H9 (cell line): ENCODE measurements around the genes SMARCD2, GH1 and SMURF2.

DNA sequence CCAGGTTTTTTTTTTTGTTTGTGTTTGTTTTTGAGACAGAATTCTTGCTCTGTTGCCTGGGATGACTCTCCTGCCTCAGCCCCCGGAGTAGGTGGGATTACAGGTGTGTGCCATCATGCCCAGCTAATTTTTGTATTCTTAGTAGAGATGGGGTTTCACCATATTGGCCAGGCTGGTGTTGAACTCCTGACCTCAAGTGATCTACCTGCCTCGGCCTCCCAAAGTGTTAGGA is 6.5 kb upstream of the STRADA start:
- PRO-cap = no peak

- PRO-cap = no peak
Observed at GRCh38 chr17:63818633-63819073, 8.6 kb upstream of the PSMC5 start.

DNA sequence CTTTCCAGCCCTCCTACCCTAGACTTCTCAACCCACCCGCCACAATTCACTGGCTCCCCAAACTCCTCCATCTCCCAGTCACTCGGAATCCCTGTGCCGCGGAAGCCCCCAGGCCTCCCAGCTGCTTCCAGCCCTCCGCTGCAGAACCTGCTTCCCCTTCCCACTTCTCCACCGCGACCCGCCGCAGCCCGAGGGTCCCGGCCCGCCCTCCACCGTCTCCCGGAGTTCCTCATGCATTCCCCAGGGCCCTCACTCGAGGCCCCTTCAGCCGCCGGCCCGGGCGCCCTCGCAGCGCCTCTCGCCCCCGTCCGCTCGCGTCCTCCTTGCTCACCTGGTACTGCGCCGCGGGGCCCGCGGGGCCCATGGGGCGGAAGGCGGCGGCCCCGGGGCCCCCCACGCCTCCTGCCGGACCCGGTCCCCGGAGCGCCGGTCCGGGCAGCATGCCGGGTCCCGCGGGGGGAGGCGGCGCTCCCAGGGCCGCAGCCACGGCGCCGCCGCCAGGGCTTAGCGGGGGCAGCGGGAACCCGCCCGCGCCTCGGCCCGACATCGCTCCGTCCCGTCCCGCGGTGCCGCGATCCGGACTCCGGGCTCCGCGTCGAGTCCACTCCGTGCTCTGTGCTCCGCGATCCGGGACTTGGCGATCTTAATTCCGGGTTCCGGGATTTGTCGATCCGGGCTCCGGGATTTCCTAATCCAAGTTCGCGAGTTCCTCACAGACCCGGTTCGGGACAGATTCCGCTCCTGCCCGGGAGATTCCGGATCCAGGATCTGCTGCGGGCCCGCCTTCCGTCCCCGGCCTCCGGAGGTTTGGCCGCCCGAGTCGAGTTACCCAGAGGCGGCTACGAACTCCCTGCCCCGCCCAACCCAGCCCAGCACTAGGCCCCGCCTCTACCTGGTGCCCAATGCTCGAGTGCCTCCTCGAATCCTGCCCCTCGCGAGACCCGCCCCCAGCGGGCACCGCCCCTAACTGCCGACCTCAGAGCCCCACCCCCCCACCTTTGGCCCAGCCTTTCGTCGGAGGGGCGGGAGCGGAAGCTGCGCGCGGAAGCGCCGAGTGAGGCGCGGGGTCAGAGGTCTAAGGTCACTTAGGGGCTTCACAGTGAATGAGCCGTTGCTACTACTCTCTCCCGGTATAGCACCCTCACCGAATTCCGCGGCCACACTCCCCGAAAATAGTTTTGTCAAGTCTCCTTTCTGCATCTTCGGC is at the start of gene SMARCD2:
Gene SMARCD2, minus strand, starts transcription at position 558 of the 1,207 bp plus-strand sequence.
- PRO-cap = bidirectional peak, plus-strand start at position 252 of the sequence, minus-strand start at position 336 of the sequence; bidirectional peak, plus-strand start at position 704 of the sequence, minus-strand start at position 555 of the sequence

DNA sequence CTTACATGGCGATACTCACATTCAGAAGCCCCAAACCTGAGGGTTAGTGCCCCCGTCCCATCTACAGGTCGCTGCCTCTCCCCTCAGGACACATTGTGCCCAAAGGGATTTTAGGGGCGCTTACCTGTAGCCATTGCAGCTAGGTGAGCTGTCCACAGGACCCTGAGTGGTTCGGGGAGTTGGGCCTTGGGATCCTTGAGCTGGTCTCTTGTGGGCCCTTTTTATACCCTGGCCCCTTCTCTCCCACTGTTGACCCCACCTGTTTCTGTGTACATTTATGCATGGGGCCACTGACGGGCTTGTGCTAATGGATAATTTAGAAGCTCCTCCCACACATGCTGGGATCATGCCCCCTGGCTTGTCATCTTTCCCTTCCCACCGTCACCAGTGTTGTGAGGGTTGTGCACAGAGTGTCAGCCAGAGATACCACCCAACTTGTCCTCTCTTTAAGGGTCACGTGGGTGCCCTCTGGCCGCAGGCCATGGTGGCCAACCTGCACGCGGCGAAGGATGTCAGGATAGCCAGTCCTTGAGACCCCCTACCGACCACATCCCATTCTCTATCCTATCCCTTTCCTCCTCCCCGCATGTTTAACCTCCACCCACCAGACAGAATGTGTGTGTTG is at the start of gene GH1:
Gene GH1, minus strand, starts transcription at position 197 of the 625 bp plus-strand sequence.
- PRO-cap = no peak

DNA sequence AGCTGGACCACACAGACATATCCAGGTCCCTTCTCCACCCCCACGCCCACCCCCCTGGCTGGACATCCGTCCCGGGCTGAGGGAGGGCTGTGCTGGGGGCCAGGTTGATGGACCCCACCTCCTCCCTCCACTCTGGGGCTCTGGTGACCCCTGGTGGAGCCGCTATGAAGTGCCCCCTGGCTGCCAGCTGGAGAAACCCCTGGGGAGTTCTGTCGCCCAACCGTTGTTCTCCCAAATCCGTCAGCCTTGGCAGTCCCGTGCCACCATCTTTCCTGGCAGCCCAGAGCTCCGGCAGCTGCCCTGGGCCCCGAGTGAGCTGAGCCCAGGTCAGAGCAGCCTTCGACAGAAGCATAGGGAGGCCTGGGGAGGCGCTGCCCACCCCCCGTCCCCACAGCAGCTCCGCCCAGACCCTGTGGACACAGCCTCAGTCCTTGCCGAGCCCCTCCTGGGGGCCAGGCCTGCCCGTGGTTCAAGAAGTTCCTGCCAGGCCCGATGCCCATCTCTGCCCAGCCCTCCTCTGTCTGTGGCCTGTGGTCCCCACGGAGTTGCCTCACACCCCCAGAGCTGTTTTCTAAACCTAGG is 7.6 kb upstream of the PRR29 start:
- PRO-cap = no peak

DNA sequence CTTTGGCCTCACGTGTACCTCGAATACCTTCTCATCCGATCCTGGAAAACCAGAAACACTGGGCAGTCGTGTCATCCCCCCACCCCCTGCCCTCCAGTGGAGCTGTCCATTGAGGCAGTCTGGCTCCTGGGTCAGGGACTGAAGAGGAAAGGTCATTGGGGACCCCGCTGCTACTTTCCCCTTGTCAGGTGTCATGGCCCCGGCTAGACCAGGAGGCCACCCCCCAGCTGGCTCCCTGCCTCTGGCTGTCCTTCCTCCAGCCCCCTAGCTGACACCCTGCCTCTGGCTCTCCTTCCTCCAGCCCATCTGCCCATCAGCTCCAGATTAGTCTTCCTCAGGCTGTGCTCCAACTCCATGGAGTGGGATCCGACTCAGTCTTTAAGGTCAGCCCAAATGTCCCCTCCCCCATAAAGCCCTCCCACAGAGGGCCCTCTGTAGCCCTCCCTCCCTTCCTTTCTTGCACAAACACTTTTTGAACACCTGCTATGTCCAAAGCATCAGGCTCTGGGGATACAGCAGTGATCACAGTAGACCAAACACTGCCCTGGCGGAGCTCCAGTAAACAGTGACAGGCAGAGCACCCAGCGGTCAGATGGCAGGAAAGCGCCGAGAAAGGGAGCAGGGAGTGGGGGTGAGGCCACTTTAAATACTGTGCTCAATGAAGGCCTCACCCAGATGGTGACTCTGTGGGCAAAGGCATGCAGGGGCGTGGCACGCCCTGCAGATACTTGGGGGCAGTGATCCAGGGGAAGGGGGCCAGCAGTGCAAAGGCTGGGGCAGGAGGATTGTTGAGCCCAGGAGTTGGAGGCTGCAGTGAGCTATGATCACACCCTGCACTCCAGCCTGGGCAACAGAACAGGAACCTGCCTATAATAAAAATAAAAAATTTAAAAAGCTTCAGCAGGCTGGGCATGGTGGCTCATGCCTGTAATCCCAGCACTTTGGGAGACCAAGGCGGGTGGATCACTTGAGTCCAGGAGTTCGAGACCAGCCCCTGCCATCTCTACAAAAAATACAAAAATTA is 7.5 kb downstream of the PRR29 start:
- PRO-cap = no peak

- PRO-cap = no peak
Observed at GRCh38 chr17:64066372-64067271, 46.2 kb upstream of the ICAM2 start.

GRCh38 chr17:64082831-64083294 is 47.1 kb downstream of the ERN1 start:
- PRO-cap = no peak

DNA sequence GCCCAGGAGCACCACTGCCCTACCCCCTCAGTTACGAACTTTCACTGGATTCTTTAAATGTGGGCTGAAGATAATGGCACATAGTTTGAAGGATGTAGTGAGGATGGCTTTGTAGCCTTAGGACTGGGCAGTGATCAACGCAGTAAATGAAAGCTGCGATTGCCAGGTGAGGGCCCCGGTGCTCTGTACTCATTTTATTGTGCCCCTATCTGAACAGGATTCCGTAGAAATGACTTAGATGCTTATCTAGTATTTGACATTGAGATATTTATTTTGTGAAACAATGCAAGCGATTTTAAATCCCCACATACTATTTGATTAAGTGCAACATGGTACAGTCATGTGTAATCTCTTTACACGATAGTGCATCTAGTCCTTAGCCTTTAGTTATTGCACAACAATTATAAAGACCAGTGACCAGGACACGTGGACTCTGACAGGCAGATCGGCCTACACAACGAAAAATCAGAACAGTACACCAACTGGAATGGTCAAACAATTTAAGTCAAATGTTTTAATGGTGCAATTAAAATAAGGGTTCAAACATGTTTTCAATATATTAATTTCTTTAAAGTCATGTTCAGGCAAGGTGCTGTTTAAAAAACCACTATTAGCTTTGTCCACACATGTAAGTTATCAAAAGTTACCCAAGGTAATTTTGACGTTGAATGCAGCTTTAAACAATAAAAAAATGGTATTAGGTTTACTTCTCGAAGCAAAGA is 17.4 kb upstream of the ERN1 start:
- PRO-cap = bidirectional peak, plus-strand start outside the sequence, minus-strand start at position 46 of the sequence; bidirectional peak, plus-strand start at position 512 of the sequence, minus-strand start at position 234 of the sequence

DNA sequence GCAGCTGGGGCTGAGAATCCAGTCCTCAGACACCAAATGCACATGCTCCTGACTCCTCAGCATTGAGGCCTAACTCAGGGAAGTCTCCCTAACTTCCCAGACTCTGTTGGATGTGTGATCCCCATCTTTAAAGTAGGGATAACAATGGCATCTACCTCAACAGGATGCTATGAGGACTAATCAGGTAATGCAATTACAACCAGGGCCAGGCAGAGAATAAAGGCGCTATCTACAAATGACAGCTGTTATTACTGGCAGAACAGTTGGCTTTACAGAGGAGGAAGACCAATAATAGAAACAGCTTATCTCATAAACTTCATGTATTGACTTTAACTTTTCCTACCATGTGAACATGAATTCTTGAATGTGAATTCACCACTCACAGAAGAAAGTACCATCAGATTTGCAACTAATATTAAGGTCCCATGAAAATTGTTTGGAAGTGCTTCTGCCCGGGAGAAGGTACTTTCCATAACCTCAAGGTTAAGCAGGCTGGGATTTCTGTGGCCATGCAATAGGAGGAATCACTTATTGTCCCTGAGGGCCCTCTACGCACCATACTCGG is 22.5 kb upstream of the ERN1 start:
- PRO-cap = no peak

DNA sequence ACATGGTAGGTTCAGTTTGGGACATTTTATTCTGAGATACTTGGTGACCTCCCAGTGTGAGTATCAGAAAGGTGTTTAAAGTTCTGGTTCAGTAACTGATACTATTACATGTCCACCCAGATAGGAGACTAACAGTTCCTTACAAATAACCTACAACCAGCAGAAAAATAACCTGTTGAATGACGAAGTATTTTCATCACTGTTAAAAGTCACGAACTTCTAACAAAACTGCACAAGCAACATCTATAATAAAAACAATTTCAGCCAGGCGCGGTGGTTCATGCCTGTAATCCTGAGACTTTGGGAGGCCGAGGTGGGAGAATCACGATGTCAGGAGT is 25.3 kb downstream of the TEX2 start:
- PRO-cap = unidirectional peak, minus-strand start at position 166 of the sequence

GRCh38 chr17:64319468-64320002 is 56.5 kb upstream of the TEX2 start:
- PRO-cap = no peak

- PRO-cap = no peak
Observed at GRCh38 chr17:64484938-64485659, 11.8 kb downstream of the POLG2 start.

- PRO-cap = bidirectional peak, plus-strand start at chr17:64496556, minus-strand start at chr17:64496350
Observed at GRCh38 chr17:64496230-64496457, 710 bp downstream of the POLG2 start.

GRCh38 chr17:64496458-64496701 is 474 bp downstream of the POLG2 start:
- PRO-cap = bidirectional peak, plus-strand start at chr17:64496556, minus-strand start at chr17:64496350; bidirectional peak, plus-strand start at chr17:64496629, minus-strand start at chr17:64496635

- PRO-cap = bidirectional peak, plus-strand start at chr17:64505517, minus-strand start at chr17:64505525; bidirectional peak, plus-strand start at chr17:64505982, minus-strand start at chr17:64505937
Observed at GRCh38 chr17:64505089-64506042, 723 bp downstream of the DDX5 start.

DNA sequence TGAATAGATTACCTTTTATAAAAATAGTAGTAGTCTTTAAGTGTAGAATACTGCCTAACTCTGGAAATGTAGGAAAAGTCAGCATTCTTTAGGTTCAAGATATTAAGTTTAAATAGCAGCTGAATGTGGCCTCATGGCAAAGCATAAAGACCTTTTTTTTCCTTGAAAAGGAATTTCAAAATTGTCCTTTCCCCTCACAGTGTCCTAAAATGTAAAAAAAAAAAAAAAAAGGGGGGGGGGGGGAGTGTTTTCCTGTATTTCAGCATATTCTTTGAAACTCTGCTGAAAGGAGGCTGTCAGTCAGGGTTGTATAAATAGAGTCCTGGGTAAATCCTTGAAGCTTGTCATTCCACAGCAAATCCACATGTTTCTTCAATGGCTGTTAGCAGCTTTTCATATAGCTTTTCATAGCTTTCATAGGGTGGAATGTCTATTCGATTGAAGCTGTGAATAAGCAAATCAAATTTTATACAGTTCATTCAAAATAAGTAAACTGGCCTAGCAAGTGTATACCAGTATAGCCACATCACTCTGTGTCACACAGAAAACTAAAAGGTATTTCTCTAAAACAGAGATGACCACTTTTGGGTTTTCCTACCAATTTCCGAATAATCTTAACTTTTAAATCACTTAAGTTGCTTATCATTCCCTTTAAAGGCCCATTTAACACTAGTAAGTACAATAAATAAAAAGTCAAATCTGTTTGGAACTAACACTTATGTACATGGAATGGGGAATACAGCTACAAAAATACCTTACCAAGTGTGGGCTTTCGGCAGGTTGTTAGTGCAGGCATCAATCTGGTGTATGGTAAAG is 38.9 kb downstream of the CEP95 start:
- PRO-cap = no peak

GRCh38 chr17:64662147-64663153 is at the start of gene SMURF2:
SMURF2 (minus strand) TSS chr17:64662307.
- PRO-cap = bidirectional peak, plus-strand start at chr17:64662449, minus-strand start at chr17:64662307; bidirectional peak, plus-strand start at chr17:64662854, minus-strand start at chr17:64662759

- PRO-cap = no peak
Observed at GRCh38 chr17:64815058-64815707, 104.1 kb downstream of the LRRC37A3 start.

DNA sequence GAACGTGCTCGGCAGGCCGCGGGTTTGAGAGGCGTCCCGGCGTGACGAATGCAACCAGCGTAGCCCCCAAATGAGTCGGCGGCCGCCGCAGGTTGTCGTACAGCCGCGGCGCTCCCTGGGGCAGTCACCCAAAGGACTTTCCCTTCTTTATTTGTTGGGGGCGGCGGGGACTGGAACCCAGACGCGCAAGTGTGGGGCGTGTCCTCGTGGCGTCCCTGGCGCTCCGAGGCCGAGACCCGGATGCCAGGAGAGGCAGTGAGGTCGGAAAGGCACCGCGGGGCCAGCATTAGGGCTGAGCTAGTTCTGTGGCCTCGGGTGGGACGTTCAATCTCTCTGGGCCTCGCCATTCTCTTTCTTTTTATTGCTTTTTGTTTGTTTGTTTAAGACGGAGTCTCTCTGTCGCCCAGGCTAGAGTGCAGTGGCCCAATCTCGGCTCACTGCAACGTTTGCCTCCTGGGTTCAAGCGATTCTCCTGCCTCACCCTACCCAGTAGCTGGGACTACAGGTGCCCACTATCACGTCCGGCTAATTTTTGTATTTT is 56.7 kb upstream of the LRRC37A3 start:
- PRO-cap = bidirectional peak, plus-strand start at position 255 of the sequence, minus-strand start at position 153 of the sequence